SK-MEL-5 (cell line): ENCODE data around the genes TREH and HMBS.

DNA sequence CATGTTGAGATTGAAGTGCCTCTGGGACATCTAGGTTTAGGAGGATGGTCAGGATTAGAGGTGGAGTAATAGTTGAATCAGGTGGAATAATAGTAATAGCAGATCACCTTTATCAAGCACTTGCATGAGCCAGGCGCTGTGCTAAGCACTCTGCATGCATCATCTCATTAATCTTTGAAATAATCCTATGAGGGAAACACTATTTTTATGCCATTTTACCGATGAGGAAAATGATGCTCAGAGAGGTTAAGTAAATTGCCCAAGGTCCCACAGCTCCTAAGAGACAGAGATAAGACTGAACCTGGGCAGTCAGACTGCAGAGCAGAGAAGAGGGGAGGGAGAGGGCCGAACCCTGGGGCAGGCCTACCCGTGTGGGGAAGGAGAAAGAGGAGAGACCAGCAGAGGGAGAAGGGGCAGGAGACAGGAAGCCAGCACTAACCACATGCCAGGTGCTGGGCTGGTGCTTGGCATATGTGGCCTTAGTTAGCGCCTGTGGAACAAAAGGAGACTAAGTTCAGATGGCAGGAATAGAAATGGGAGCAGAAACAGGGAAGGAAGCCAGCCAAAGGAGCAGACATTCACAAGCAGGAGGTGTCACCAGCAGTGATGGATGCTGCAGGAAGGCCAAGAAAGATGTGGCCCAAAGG is 27.0 kb downstream of the TREH start:
RAMPAGE:
- cytosol, long total RNA = no peak
- long total RNA = no peak
- nucleus, long total RNA = no peak

GRCh38 chr11:118679471-118680012 is at the start of gene TREH:
TREH (minus strand) TSS chr11:118679650.
RAMPAGE:
- cytosol, long total RNA = no peak
- long total RNA = no peak
- nucleus, long total RNA = no peak

RAMPAGE:
- cytosol, long total RNA = no peak
- long total RNA = no peak
- nucleus, long total RNA = no peak
Observed at GRCh38 chr11:118699390-118699952, 20.0 kb upstream of the TREH start.

GRCh38 chr11:118792086-118793207 is 1.5 kb upstream of the DDX6 start:
RAMPAGE:
- cytosol, long total RNA = no peak
- long total RNA = no peak
- nucleus, long total RNA = no peak

DNA sequence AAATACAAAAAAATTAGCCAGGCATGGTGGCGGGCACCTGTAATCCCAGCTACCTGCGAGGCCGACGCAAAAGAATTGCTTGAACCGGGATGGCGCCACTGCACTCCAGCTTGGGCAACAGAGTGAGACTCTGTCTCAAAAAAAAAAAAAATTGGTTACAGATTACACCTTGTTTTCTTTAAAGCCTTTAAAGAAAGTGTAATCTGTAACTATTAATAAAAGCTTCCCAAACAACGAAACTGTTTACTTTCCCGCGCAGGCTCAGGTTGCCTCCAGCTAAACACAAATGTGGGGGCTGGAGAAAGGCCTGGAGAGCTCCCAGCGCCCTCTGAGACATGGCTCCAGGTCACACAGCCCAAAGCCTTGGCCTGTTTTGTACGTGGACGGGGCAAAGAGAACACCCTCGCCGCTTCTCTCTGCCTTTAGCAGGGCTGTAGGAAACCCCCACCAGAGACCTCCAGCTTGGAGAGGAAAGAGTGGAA is 14.0 kb upstream of the CXCR5 start:
RAMPAGE:
- cytosol, long total RNA = no peak
- long total RNA = no peak
- nucleus, long total RNA = no peak

DNA sequence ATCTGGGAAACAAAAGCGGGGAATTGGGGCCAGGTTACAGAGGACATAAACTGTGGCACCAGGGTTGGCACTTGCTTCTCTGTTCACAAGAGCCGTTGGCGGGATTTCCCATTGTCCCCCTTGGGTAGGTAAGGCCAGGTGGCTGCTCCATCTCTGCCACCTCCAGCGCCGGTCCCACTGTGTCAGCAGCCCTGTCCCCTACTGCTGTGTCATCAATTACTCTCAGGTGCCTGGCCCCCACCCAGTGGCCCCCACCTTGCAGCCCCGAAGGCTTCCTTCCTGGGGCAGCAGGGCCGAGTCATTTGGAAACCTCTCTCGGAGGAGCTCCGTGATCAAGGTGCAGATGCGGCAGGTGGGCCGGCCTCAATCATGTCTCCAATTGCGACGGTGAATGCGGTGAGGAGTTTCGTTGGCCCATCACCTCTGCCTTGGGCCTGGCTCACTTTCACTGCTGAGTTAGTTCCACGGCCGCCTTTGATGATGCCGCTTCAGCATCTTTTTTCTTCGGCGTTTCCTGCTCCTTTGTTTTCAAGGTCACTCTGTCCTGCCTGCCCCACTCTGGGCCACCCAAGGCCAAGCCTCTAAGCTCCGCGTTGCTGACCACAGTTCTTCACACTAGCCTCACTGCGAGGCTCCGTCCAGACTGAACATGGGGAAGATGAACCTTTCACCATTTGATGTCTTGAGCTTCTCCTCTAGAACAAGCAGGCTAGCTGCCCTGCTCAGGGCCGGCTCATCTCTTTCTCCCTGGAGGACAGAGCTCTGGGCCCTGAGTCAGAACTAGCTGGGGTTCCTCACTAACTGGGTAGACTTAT is 11.2 kb upstream of the CXCR5 start:
RAMPAGE:
- cytosol, long total RNA = no peak
- long total RNA = no peak
- nucleus, long total RNA = no peak

DNA sequence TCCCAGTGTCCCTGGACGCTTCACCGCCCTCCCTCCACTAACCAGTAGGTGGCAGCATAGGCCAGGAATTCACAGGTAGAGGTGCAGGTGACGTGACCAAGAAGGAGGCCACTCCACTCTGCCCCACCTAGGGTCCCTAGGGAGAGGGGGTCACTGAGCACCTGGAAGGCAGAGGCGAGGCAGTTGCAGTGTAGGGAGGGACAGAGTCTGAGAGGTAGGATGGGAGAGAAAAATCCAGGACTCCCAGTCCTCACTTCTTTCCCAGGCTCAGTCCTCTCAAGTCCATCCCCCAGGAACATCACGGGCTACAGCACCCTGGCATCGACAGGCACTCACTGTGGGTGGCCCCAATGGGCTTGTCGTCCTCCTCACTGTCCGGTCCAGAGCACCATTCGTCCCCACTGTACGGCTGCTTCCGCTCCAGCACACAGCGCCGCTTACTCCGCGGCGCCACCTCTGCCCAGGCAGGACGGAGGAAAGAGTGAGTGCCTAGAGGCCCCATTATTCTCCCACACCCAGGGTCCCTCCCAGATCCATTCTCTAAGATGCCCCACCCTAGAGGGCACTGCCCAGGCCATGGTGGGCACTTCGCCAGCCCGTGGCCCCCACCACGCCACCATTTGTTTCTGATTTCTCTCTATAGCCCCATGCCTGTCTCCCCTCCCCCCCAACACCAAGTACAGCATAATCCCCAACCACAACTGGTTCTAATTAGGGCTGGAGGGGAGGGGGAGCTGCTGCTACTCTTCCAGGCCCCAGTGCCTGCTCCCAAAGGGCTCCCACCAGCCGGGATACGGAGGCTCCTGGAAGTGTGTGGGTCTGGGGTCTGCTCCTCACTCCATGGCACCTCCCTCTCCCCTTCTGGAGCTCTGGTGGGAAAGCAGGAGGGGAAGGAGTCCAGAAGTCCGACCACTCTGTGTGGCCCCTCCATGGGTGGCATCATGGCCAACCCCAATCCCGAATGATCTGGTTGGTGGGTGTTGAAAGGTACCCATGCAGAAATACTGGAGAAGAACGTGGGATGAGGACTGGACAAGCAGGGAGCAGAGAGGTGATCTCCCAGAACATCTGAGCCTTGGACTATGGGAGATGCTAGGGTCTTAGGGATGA is 18.2 kb downstream of the BCL9L start:
RAMPAGE:
- cytosol, long total RNA = no peak
- long total RNA = no peak
- nucleus, long total RNA = no peak

DNA sequence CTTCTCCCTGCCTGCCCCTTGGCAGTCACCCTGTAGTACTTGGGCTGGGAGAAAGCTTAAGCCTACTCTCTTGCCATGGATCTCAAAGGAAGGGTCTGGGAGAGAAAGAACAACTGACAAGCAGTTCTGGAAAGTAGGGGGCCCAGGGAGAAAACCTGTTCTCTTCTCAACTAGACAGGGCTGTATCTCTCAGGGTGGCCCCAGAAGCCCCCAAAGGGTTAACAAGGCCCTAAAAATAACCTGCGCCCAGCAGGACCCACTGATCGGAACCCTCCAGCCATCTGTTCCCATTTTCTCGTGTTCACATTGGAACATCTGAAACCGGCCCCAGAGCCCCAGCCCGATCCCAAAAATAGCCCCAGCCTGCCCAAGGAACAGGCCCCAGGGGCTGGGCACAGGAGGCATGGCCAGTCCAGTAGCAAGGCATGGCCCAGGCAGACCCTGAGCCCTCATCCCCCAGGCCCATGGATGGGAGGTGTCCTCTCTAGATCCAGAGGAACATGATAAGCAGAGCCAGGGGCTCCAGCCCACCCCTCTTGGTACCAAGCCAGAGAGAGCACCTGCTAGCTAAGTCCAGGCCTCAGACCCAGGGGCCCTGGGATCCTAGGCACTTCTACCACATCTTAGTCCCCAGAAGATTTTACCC is 9.9 kb downstream of the BCL9L start:
RAMPAGE:
- cytosol, long total RNA = no peak
- long total RNA = no peak
- nucleus, long total RNA = no peak

RAMPAGE:
- cytosol, long total RNA = no peak
- long total RNA = no peak
- nucleus, long total RNA = no peak
Observed at GRCh38 chr11:118923016-118923300, 2.8 kb downstream of the BCL9L start.

GRCh38 chr11:118980247-118980733 is 8.7 kb downstream of the FOXR1 start:
RAMPAGE:
- cytosol, long total RNA = no peak
- long total RNA = no peak
- nucleus, long total RNA = no peak

RAMPAGE:
- cytosol, long total RNA = no peak
- long total RNA = no peak
- nucleus, long total RNA = no peak
Observed at GRCh38 chr11:119049646-119049895, 7.4 kb downstream of the HYOU1 start.

GRCh38 chr11:119068030-119068301 is 348 bp downstream of the VPS11 start:
RAMPAGE:
- cytosol, long total RNA = no peak
- long total RNA = no peak
- nucleus, long total RNA = no peak

GRCh38 chr11:119084457-119085584 is at the start of gene HMBS:
HMBS (plus strand) TSS chr11:119084881.
RAMPAGE:
- cytosol, long total RNA = start-site peak on the plus strand at chr11:119084883-119084915, 180 and 146 reads in 2 replicates
- long total RNA = start-site peak on the plus strand at chr11:119084872-119084913, 109 and 21 reads in 2 replicates
- nucleus, long total RNA = start-site peak on the plus strand at chr11:119084883-119084921, 169 and 25 reads in 2 replicates

GRCh38 chr11:119185616-119186116 is 391 bp downstream of the NHERF4 start:
RAMPAGE:
- cytosol, long total RNA = no peak
- long total RNA = no peak
- nucleus, long total RNA = no peak

GRCh38 chr11:119423697-119424431 is 892 bp upstream of the THY1 start:
RAMPAGE:
- cytosol, long total RNA = no peak
- long total RNA = no peak
- nucleus, long total RNA = no peak

RAMPAGE:
- cytosol, long total RNA = no peak
- long total RNA = no peak
- nucleus, long total RNA = no peak
Observed at GRCh38 chr11:119663106-119663809, 65.7 kb downstream of the NECTIN1 start.

RAMPAGE:
- cytosol, long total RNA = no peak
- long total RNA = no peak
- nucleus, long total RNA = no peak
Observed at GRCh38 chr11:119751421-119752040, 22.5 kb upstream of the NECTIN1 start.

DNA sequence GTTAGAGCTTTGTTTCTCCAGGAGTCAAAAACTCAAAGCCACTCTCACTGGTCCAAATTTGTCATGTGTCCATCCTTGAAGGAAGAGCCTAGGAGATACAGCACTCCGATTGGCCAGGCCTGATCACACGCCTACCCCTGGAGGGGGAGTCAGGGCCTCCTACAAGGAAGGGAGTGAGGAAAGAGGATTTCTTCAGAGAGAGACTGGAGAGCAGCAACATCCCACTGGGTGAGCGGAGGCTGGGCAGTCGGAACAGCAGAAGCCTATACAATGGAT is 113.9 kb downstream of the TRIM29 start:
RAMPAGE:
- cytosol, long total RNA = no peak
- long total RNA = no peak
- nucleus, long total RNA = no peak

RAMPAGE:
- cytosol, long total RNA = no peak
- long total RNA = no peak
- nucleus, long total RNA = no peak
Observed at GRCh38 chr11:120128138-120129266, 9.4 kb downstream of the TRIM29 start.

DNA sequence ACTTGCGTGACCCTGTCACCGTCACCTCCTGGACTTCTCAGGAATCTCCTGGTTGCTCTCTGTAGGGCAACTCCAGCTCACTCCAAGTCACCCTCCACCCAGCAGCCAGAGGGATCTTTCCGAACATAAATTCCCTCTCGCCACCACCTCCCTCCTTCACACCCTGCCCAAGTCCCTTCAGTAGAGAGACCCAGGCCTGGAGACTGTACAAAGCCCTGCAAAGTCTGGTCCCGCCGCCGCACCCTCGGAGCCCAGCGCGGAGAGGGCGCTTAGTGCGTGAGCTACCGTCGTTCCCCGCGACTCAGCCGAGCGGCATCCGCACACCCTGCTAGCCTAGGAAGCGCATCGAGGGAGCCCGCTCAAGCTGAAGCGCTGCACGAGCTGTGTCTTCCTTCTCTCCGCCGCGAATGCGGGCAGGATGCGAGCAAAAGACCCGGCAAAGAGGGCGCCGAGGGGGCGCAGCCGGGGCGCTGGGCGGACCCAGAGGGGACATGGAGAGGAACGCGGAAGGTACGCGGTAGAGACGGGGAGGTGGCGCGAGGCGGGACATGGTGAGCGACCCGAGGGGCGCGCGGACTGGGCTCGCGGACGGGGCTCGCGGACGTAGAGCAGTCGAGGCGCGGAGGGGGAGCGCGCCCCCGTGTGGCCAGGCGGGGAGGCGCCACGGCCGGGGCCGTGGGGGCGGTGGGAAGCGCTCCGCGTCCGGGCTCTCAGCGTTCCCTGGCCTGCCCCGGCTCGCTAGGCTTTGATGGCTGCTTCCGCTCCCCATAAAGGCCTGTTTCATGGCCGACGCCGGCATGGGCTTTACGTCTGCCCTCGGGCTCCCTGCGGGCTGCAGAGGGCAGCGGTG is 31.0 kb upstream of the TRIM29 start:
RAMPAGE:
- cytosol, long total RNA = no peak
- long total RNA = no peak
- nucleus, long total RNA = no peak